Thoracic aorta endothelial cell (primary cell): ENCODE data around the genes FADS6 and KCTD2.

DNA sequence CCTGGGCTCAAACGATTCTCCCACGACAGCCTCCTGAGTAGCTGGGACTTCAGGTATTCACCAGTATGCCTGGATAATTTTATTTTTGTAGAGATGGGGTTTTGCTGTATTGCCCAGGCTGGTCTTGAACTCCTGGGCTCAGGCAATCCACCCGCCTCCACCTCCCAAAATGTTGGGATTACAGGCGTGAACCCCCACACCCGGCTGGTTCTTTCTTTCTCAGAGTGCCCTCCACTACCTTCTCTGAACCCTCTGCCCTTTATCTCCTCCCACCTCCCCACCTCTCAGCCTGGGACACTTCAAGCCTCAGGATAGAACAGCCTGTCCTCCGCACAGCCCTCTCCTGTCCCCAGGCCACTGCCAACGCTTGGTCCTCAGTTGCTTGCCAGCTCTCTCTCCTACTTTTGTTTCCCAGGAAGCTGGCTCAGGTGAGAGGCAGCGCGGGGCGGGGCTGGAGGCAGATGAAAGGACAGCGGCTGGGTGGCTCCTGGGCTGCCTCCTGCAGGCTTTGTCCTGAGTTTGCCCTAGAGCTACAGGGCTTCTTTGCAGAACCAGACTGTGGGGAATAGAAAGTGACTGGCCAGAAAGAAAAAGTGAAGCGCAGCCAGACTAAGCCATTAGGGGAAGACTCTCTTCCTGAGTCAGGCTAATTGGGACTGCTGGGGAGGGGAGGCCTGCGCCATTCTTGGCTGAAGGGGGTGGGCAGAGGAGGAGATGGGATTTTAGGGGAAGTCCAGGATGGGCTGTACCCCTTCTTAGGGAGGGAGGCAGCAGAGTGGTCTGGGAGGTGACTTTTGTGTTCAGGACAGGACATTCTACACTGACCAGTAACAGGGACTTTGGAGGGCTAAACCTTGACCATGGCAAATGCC lies 48.2 kb upstream of the CDC42EP4 start:
- CAGE, long polyA plus RNA: no peak

- CAGE, long polyA plus RNA: no peak
Measured at GRCh38 chr17:73554098-73554297, 90.2 kb downstream of the SDK2 start.

GRCh38 chr17:74239150-74239536 lies 25.8 kb downstream of the TTYH2 start:
- CAGE, long polyA plus RNA: no peak

DNA sequence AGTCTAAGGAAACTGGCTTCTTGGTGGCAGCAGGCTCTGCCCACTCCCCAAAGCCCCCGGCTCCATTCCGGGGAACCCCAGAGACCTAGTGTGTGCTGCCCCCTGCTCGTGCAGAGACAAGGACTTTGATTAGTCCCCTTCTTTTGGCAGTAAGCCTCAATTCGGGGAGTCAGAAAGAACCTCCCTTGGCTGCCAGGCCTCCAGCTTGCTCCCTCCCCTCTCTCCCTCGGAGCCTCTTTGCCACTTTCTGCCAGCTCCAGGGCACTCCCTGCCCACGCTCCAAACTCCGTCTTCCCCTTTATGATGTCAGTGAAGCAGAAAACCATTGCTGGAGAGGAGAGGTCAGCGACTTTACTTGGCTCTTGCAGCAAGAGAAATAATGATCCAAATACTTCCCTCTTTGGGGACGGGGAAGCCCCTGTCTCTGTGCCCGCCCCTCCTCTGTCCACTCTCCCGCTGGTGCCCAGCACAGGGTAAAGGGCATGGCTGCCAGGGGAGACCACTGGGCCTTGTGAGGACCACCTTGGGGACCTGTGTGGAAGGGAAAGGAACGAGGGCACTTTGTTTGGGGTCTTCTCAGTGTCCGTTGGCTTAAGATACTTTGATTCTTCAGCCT lies 28.1 kb downstream of the TTYH2 start:
- CAGE, long polyA plus RNA: no peak

DNA sequence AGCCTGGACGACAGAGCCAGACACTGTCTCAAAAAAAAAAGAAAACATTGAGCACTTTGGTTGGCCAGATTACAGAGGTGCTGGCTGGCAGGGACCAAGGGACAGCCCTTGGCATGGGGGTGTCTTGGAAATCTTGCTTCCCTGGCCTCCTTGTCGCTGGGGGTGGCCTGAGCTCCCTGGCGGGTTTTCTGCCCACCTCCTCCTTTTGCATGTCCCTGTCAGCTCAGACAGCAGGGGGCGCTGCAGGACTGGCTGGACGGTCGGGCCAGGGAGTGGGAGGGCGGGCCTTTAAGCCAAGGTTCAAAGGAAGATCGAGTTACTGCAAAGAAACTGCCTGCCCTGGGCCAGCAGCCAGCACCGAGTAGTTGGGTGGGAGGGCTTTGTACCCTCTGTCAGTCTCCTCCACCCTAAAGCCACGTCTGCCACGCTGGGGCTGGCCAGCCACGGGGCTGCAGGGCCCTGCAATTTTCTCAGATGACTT lies 12.1 kb downstream of the GPR142 start:
- CAGE, long polyA plus RNA: no peak

- CAGE, long polyA plus RNA: no peak
Measured at GRCh38 chr17:74431666-74431892, 309 bp upstream of the GPRC5C start.

DNA sequence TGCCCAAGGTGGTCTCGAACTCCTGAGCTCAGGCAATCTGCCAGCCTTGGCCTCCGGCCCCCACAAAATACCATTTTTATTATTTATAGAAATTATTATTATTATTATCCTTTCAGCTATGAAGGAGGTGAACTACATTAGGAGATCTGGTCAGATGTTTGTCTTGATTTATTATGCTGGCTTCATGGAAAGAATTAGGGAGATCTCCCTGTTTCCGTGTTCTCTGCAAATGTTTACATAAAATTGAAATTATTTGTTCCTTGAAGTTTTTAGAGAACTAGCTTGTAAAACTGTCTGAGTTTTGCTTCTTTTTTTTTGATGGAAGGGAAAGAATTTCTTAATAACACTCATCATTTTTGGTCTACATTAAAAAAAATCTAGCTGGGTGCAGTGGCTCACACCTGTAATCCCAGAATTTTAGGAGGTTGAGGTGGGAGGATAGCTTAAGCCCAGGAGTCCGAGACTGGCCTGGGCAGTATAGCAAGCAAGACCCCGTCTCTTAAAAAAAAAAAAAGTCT lies 2.5 kb downstream of the CD300A start:
- CAGE, long polyA plus RNA: no peak

- CAGE, long polyA plus RNA: no peak
Measured at GRCh38 chr17:74521684-74522241, 9.5 kb downstream of the CD300LB start.

- CAGE, long polyA plus RNA: no peak
Measured at GRCh38 chr17:74639444-74640300, 16.1 kb upstream of the CD300E start.

DNA sequence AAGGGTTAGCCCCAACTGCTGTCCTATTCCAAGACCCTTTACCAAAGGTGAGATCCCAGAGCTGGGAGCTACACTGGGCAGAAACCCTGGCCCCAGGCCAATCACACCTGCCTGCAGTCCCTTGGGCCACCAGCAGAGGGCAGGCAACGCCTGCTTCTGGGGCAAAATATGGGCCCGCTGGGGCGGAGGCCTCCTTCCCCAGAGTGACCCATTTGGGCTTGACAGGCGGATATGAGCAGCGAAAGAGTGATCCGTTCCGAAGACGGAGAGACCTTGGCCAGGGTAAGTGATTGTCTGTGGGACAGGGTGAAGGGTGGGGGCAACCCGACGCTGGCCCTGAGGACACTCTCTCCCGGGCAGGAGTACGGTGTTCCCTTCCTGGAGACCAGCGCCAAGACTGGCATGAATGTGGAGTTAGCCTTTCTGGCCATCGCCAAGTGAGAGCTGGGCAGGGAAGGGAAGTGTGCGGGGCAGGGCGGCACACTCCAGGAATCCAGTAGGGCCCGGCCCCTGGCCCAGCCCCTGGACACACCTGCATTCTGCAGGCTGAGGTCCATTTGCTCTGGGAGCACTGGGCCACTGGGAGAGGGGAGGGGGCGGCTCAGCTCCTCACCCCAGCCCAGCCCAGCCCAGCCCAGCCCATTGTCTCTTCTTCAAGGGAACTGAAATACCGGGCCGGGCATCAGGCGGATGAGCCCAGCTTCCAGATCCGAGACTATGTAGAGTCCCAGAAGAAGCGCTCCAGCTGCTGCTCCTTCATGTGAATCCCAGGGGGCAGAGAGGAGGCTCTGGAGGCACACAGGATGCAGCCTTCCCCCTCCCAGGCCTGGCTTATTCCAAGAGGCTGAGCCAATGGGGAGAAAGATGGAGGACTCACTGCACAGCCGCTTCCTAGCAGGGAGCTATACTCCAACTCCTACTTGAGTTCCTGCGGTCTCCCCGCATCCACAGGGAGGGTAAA lies 3.5 kb upstream of the NHERF1 start:
- CAGE, long polyA plus RNA: no peak

DNA sequence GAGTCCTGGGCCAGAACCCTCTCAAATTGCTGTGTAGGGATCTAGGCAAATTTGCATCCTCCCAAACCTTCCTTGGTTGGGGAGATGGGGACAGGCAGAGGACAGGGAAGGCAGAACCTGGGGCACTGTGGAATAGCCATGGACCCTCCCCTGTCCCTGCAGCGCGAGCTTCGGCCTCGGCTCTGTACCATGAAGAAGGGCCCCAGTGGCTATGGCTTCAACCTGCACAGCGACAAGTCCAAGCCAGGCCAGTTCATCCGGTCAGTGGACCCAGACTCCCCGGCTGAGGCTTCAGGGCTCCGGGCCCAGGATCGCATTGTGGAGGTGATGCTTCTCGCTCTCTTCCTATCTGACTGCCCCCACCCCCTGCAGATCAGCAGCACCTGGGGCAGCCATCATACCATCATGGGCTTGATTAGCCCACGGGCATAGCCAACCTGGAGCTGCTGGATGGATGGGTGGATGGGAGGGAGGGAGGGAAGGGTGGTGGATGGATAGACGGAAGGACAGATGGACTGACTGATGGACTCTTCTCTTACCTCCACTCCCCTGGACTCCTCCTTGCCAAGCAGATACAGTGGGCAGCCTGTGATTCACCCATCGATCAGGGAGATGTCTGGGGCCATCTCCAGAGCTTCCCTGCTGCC lies 13.5 kb downstream of the NHERF1 start:
- CAGE, long polyA plus RNA: no peak

GRCh38 chr17:74772618-74773270 lies 3.4 kb downstream of the NAT9 start:
- CAGE, long polyA plus RNA: no peak

DNA sequence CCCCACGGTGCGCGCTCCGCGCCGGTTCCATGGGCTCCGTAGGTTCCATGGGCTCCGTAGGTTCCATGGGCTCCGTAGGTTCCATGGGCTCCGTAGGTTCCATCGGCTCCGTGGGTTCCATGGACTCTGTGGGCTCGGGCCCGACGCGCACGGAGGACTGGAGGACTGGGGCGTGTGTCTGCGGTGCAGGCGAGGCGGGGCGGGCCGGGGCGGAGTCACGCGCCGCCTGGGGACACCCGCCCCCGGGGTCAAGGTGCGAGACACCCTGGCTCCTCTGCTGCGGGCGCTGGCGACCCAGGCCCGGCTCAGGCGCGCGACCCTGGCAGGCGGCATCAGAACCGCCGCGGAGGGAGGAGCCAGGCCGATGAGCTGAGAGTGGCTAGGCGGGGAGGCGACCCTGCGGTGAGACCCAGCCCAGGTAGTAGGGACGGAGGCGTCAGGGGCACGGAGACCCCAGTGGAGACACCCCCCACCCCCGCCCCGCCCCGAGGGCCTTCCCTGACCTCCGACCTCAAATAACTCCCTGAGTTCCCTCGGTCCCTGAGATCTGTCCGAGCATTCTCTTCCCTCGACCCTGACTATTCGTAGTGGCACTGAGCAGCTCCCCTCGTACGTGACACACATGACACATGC lies at the start of gene FADS6:
TSS of gene FADS6 (minus strand) at position 159 of the 633 bp plus-strand sequence.
- CAGE, long polyA plus RNA: no peak

DNA sequence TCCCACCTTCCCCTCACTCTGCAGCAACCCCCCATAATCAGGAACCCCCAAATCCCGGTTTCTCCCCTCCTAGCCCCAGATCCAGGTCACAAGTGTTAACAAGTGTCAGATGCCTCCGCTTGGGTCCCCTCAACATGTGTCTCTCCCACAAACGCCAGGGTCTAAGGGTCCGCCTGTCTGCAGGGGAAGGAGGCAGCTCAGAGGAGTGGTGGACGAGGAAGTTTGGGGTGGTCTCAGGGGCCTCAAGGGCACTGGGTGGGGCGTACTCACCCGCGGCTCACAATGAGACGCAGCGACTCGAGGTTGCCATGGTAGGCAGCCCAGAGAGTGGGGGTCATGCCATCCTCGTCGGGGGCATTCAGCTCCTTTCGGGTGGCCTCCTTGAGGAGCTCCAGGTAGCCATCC lies 413 bp downstream of the USH1G start:
- CAGE, long polyA plus RNA: no peak

DNA sequence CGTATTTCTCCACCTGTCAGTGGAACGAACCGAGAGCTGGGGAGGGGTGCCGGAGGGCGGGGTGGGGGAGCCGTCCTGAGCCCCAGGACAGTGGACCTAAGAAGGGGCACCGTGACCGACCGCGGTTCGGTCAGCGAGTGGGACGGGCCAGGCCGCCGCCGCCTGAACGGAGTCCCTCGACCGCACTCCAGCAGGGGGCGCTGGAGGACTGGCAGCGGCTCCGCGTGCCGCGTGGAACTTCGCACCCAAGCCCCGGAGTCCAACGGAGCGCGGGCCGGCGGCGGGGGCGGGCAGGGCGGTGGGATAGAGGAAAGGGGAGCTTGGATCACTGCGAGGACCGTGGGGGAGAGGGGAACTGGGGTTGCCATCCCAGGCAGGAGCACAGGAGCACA lies 440 bp upstream of the USH1G start:
- CAGE, long polyA plus RNA: no peak

DNA sequence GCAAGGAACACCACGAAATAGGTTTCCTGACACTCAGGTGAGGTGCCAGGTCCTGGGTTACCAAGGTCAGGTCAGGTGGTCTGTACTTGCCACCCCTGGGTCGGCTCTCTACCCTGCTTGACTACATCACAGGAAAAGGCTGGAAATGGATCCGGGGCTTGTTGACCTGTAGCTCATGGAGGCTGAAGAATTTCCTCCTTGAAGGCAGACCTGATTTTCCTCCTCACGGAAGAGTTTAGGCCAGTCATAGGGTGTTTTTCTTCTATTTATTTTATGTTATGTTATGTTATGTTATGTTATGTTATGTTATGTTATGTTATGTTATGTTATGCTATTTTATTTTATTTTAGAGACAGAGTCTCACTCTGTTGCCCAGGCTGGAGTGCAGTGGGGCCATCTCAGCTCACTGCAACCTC lies 4.7 kb upstream of the CDR2L start:
- CAGE, long polyA plus RNA: no peak

GRCh38 chr17:75033544-75034229 lies 13.1 kb downstream of the ATP5PD start:
- CAGE, long polyA plus RNA: no peak

GRCh38 chr17:75046818-75047754 lies at the start of gene KCTD2:
Gene KCTD2, plus strand, starts transcription at chr17:75047225.
- CAGE, long polyA plus RNA: no peak

DNA sequence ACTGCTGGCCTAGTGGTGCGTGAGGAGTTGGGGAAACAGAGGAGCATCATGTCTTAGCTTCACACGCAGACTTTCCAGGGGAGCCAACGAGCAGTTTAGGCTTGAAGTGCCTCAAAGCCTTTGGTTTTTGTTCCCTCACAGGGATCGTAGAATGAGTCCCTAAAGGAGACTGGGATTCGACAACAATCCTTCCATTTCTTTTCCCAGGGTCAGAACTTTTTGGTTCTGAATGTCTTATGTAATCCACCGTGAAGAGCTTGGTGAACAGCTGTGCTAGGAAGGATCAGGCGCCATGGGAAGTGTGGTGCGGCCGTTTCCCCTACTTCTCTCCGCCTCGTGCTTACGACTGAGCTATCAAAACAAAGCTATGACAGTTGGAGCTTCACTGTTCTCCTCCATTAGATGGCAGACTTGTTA lies 12.7 kb downstream of the KCTD2 start:
- CAGE, long polyA plus RNA: no peak

DNA sequence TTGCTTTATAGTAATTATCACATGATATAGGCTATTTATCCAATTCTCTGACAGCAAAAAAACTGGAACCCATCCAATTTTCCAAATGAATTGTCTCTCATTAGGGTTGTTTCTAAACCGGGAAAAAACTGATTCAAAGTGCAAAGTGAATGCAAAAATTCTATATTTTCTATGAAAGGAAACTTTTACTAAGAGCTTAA lies 5.5 kb upstream of the NT5C start:
- CAGE, long polyA plus RNA: no peak